ENCODE measurements around a stretch of chr3.

DNA sequence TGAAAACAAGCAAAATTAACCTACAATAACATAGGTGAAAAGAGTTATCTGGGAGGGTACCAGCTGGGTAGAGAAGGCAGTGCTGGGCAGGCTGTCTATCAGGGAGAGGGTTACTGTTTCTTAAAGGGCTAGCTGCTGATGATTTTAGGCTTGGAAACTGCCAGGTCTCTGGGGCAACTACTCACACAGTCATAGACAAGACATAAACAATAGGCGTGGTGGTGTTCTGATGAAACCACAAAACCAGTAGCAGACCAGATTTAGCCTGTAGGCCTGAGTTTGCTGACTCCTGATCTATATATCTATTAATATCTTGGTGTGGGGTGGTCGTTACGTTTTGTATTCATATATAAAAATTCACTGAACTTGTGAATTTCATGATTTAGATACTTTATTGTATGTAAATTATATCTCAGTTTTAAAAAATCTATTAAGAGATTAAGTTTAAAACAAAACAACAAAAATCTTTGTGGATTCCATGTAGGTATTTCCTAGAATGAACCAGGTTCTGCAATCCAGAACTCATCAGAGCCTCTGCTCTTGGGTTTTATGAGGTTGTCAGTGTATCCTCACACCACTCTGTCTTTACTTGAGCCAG lies 374.9 kb upstream of the CFAP20DC start:
- RRBS, 2 experiments: no CpG with 5 or more reads among the region's 3 CpGs

DNA sequence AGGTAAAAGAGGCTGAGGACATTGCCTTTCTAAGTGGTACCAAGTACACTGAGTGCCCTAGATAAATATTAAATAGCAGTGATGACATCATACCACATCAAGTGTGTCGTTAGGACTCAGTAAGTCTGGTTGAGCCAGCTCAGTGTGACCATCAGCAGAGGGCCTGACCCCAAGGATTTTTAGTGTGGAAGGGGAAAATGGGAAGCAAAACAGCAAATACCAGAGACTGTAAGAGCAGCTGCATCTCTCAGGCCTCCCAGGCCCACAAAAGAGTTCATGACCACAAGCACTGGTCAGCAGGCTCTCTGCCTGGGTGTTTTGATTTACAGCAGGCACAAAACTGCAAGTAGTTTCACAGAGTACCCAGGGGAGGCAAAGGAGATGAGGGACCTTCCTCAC lies 557.2 kb upstream of the CFAP20DC start:
- RRBS, 2 experiments: no CpG with 5 or more reads among the region's 1 CpG

GRCh38 chr3:60467165-60467919 lies 783.9 kb downstream of the FHIT start:
- RRBS, 2 experiments: no CpG with 5 or more reads among the region's 2 CpGs

GRCh38 chr3:61249965-61250500 lies 1.2 kb downstream of the FHIT start:
- RRBS, 2 experiments: 20% methylated on average over 2 of the region's 21 CpGs; no CpG with 5 or more reads in 1 of the 2 experiments

GRCh38 chr3:61622888-61623467 lies 61.6 kb downstream of the PTPRG start:
- RRBS, 2 experiments: no CpG with 5 or more reads among the region's 3 CpGs

DNA sequence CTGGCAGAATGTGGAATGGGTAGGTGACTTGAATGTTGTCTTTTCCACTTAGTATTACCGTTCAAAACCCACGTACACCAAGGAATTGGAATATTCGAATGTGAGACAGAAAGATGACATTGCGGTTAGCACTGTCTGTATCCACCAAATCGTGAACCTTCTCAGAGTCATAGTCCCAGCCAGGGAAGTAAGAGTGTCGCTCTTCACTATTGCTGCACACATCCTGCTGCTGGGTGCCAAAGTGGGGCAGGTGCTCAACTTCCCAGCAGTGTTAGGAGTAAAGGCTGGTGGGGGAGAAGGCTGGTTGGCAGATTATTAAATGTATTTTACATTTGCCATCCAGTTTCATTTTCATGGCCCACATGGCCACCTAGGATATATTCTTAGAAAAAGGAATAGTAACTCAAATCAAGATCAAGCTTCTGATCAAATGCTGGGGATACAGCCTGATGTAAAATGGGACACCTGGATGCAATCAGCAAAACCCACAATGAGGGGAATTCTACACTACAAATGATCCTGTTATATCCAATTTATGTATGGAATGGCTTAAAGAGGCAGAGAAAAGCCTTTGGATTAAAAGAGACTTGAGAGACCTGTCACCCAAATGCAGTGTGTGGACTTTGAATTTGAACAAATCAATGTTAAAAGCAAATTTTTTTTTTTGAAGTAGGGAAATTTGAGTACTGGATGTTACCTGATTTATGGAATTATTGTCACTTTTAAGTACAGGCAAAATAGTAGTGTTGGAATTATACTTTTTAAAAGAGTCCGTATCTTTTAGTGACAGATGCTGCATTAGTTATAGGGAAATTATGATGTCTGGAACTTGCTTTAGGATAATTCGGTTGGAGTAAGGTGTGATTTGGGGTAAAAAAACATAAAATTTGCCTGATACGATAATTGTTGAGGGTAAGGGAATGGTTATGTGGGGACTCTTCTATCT lies 65.4 kb downstream of the PTPRG start:
- RRBS, 2 experiments: no CpG with 5 or more reads among the region's 9 CpGs

GRCh38 chr3:61715202-61715966 lies 154.0 kb downstream of the PTPRG start:
- RRBS, 2 experiments: no CpG with 5 or more reads among the region's 6 CpGs

DNA sequence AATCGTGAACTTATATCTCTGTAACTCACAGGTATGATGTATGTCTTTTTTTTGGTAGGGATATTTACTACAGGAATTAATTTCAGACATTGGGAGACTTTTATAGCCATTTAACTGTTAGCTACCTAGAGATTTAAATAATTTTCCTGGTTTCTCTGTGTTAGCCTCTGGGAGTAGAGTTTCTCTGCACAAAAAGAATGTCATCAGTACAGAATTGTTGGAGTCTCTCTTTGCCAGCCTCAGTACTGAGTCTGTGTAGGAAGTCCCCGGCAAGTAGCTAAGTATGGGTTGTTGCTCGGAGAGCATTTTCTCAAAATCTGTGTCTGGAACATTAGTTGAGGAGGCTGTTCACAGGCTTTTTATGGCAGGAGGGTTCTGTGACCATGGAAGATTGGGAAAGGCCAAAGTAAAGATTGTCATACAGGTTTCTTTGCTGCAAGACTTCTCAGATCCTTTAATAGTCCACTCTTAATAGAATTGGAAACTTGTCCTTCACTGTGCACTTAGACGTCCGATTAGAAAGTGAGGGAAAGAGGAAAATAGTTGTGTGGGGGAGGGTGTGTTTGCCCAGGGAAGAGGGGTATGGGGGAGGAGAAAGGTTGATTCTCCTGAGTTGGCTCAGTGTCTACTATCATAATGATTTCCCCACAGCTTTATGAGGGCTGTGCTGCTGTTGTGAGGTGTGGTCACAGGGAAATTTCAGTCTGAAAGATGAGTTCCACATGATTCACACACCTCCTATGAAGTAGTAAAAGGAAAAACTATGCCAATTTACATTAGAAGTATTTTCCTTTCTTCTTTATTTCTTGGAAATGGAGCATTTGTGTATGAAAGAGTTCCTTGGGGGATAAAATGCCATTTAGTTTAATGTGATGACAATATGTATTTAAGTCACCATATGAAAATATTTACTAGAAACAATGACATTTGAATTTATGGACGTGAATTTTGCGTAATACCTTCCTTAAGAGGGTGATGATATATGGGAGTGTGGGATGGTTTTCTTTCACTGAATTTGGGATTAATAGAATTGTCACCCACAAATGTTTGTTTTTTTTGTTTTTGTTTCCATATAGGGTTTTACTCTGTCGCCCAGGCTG lies 207.2 kb downstream of the PTPRG start:
- RRBS, 2 experiments: no CpG with 5 or more reads among the region's 8 CpGs

- RRBS, 2 experiments: no CpG with 5 or more reads among the region's 9 CpGs
These were observed 151.0 kb upstream of the C3orf14 start for GRCh38 chr3:62167802-62168244.

DNA sequence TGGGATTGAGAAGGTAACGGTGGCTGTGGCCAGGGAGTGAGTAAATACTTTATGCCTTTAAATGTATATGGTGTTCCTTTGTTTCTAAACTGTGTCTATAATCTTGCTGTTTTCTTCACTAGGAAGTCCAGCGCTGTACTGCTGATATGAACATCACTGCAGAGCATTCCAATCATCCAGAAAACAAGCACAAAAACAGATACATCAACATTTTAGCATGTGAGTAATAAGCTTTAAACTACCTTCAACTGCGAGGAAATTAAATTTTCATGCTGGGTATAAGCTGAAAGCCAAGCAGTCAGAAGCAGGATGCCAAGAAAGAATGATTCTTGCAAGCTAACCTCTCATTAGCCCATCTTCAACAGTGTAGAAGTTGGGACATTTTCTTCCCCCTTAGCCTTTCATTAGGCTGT lies 56.1 kb upstream of the C3orf14 start:
- RRBS, 2 experiments: no CpG with 5 or more reads among the region's 3 CpGs

- RRBS, 2 experiments: no CpG with 5 or more reads among the region's 3 CpGs
These were observed 231.0 kb upstream of the FEZF2 start for GRCh38 chr3:62604346-62604785.

GRCh38 chr3:62874447-62875077 lies 654 bp downstream of the CADPS start:
- RRBS, 2 experiments: 1 to 6% methylated on average over 23 to 34 of the region's 65 CpGs

GRCh38 chr3:63159487-63159840 lies 118.6 kb upstream of the SYNPR start:
- RRBS, 2 experiments: no CpG with 5 or more reads among the region's 1 CpG

GRCh38 chr3:63278467-63278850 lies 351 bp downstream of the SYNPR start:
- RRBS, 2 experiments: no CpG with 5 or more reads among the region's 17 CpGs

DNA sequence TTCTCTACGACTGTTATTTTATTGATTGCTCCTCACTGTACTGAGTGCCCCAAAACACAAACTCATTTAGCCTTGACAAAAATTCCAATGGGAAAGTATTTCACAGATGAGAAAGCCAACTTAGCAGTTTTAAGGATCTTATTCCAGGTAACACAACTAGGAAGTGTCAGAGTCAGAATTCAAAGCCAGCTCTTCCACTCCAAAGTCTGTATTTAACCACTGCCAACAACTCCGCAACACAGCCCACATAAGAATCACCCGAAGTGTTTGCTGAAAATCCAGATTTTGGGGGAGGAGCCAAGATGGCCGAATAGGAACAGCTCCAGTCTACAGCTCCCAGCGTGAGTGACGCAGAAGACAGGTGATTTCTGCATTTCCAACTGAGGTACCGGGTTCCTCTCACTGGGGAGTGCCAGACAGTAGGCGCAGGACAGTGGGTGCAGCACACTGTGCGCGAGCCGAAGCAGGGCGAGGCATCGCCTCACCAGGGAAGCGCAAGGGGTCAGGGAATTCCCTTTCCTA lies 7.5 kb upstream of the SNTN start:
- RRBS, 2 experiments: no CpG with 5 or more reads among the region's 14 CpGs

DNA sequence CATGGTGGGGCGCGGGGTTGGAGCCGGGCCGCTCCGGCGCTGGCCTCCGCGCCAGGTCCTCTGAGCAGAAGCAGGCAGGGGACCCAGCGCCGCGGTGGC lies 48.4 kb downstream of the ATXN7 start:
- RRBS, 2 experiments: 0 to 13% methylated on average over 3 of the region's 11 CpGs

DNA sequence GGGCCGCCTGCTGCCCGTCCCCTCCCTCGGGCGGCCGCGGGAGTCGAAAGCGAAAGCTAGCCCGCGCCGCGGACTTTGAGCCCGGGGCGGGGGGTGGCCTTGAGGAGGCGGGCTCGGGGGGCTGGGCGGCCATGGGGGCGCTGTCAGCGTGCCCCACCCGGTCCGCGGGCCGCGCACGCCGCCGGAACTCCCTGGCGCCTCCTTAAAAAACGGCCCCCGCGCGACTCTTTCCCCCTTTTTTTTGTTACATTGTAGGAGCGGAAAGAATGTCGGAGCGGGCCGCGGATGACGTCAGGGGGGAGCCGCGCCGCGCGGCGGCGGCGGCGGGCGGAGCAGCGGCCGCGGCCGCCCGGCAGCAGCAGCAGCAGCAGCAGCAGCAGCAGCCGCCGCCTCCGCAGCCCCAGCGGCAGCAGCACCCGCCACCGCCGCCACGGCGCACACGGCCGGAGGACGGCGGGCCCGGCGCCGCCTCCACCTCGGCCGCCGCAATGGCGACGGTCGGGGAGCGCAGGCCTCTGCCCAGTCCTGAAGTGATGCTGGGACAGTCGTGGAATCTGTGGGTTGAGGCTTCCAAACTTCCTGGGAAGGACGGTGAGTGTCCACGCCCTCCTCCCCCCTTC lies 48.8 kb downstream of the ATXN7 start:
- RRBS, 2 experiments: 1 to 6% methylated on average over 15 of the region's 79 CpGs

GRCh38 chr3:63972978-63973930 lies 50.0 kb downstream of the PSMD6 start:
- RRBS, 2 experiments: no CpG with 5 or more reads among the region's 12 CpGs

DNA sequence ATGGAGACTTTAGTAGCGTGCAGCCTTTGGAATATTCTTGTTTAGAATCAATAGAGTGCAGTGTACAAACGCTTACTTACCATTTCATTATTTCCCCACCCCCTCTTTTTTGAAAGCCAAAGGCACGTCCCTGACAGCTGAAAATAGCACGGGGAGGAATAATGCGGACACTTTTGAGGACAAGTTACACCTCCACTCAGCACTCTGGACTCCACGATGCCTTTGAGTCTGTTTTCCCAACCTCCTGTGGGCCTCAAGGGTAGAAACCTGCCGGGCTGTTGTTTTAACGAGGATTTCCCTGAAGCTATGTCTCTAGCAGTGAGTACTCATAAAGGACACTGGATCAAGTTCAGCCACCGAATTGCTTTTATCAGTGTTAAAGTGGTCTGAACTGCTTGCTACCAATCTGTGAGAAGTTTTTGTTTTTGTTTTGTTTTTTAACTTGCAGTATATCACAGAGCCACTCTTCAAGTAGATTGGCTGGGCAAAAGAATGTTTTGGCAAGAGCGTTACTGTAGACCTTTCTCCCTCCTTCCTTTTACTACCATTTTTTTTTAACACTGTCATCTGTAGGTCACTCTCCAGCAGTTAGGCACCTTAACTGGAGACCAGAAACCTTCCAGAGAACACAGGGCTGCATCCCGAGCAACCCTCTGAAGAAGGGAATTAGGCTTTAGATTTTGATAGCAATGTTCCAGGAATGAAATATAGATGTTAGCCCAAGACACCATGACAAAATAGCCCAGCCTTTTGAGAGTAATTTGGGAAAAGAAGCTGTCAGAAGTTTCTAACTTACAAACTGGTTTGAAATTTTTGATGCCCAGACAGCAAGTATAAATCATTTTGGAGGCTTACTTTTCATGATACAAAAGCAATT lies 23.7 kb downstream of the PSMD6 start:
- RRBS, 2 experiments: no CpG with 5 or more reads among the region's 11 CpGs

Data from Panc1 (cell line).